H9 (cell line): ENCODE data around the genes PCBP4, ABHD14B, RPL29 and DNAH1.

GRCh38 chr3:51899953-51900310 is 3.2 kb downstream of the IQCF1 start:
- PRO-cap: no peak

GRCh38 chr3:51966452-51966892 is 782 bp downstream of the PCBP4 start:
- PRO-cap: no peak

DNA sequence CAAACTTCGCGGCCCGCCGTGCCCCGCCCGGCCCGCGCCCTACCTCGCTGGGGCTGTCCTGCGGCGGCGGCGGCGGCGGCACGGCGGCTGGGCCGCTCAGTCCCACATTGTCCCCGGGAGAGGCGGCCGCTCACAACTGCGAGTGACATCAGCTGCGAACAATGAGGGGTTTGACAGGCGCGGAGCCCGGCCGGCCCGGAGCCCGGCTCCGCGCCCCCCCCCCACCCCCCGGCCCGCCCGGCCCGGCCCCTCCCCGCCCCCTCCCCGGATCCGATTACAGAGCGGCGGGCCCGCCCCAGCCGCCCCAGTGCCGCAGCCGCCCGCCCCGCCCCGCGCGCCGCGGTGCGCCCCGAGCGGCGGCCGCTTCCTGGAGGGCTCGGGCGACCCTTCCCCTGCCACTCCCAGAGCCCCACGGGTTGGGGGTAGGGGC is at the start of gene PCBP4:
PCBP4 (minus strand) TSS at position 172 of the 430 bp plus-strand sequence.
- PRO-cap: bidirectional peak, plus-strand start at position 333 of the sequence, minus-strand start outside the sequence

GRCh38 chr3:51973921-51974873 is at the start of gene ABHD14B:
Gene ABHD14B (minus strand): TSS chr3:51974049.
- PRO-cap: bidirectional peak, plus-strand start at chr3:51974163, minus-strand start at chr3:51974038

DNA sequence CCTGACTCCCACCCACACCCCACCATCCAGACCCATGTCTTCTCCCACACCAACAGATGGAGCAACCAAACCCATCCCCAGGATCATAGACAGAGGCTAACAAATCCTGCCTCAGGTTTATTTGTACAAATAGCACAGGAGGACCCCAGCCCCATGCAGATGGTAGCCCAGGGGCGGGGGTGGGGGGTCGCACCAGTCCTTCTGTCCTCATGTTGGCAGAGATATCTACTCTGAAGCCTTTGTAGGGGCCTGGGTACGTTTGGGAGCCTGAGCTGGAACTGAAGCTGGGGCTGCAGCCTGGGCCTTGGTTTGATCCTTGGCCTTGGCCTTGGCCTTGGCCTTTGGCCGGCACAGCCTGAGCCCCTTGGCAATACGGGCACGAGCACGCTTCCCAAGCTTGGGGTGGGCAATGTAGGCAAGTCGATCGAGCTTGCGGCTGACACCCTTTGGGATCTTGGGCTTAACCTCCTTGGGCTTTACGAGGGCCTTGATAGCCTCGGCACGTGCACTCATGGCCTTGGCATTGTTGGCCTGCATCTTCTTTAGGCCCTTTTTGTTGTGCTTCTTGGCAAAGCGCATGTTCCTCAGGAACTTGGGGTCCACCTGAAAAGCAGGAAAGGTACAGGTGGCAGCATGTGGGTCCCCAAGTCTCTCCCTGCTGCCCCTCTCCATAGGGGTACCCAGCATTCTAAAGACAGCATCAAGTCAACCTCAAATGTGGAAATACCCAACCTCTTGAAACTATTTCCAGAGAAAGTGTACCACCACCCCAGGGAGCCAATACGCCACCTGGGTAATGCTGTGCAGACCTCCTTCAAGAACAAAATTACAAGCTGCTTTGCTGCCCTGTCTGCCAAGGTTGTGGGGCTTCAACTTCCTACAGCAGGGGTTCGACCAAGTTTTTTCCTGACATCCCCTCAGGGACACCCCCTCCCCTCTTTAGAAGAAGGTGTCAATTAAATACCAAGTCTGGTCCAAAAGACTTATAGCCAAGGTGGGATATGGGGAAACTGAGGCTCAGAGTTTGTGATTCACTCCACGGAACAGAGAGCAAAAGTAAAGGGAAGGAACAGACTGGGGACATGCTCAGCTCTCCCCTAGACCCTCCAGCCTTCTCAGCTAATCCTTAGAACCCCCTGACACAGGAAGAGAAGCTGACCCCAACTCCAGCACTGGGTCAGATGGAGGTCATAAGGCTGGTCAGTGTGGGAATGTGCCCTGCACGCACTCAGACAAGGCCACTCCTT is 1.7 kb downstream of the RPL29 start:
- PRO-cap: no peak

- PRO-cap: bidirectional peak, plus-strand start at chr3:51995543, minus-strand start at chr3:51995484; bidirectional peak, plus-strand start at chr3:51995777, minus-strand start at chr3:51995895
Observed at GRCh38 chr3:51995171-51996314, at the start of gene RPL29. Gene RPL29 (minus strand): TSS chr3:51995895.

DNA sequence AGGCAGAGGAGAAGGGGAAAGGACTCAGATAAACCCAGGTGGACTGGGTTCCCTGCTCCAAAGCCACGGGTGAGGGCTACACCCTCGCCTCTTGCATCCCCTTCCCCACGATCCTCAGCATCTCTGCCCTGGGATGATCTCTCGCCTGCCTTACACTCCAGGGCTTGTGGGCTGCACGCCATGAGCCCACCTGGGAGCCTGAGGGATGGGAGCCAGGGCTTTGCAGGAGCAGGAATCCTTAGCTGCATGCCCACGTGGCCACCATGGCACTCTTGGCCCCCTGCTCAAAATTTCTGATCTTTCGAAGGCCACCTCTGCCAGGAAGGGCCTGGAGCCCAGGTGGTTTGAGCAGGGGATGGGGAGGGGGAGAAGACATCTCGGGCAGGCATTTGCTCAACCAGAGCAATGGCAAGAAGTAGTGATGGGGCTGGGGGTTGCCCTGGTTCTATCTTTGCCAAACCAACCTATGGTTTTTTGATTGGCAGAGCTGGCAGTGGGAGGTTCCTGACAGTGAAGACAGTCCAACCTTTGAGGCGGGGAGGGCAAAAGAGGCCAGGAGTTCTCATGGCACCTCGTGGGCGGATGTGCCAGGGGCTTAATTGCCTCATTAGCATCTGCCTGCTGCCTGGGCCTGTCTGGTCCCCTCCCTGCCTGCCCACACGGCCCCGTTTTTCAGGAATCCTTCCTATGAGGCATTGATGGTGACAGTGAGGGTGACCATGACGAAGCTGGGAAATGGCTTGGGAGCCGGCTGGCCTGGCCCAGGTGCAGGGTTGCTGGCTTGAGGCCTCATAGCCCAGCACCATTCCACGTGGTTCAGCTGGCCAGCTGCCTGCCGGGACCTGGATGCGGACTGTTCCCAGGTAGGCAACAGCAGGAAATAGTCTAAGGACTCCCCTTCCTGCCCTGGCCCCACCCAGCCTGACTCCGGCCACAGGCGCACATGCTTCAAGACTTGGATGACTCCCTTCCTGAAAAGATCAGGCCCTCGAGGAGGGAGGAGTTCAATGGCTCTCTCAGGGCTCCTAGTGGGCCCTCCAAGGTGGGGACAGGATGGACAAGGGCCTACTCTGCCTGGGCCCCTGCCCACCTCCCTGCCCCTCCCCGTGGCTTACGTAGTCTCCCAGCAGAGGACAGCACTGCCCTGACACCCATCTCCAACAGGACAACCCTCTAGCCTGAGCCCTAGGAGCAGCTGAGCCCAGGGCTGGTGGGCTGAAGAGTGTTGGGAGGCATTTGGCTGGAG is 8.7 kb upstream of the DUSP7 start:
- PRO-cap: no peak

DNA sequence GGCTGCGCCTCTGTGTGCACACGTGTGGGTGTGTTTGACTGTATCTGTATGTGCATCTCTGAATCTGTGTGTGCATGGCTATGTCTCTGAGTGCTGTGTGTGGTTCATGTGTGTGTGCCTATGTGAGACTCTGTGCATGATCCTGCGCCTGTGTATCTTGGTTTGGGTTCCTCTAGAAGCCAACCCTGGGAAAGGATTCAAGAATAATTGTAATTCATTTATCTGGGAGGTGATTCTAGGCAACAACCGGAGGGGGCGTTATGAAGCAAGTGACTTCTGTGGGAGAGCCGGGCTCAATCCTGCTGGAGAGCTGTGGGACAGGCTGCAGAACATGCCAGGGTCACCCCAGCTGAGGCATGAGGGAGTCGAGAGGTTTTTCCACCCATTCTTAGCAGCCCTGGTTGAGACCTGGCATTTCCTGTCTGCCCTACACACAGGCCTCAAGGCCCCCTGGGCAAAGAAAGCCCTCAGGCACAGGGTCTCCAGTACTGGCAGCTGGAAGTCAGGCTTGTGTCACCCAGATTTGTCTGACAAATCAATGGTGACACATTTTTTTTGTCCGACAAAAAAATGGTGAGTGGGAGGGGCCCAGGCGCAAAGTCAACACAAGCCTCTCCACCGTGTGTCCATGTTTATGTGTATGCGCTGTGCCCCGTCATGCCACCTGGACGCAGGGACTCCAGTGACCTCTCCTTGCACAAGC is 21.1 kb upstream of the ALAS1 start:
- PRO-cap: no peak

GRCh38 chr3:52195729-52196346 is 2.1 kb upstream of the ALAS1 start:
- PRO-cap: no peak

- PRO-cap: no peak
Observed at GRCh38 chr3:52196728-52197355, 1.1 kb upstream of the ALAS1 start.

- PRO-cap: no peak
Observed at GRCh38 chr3:52202403-52202873, 4.5 kb downstream of the ALAS1 start.

DNA sequence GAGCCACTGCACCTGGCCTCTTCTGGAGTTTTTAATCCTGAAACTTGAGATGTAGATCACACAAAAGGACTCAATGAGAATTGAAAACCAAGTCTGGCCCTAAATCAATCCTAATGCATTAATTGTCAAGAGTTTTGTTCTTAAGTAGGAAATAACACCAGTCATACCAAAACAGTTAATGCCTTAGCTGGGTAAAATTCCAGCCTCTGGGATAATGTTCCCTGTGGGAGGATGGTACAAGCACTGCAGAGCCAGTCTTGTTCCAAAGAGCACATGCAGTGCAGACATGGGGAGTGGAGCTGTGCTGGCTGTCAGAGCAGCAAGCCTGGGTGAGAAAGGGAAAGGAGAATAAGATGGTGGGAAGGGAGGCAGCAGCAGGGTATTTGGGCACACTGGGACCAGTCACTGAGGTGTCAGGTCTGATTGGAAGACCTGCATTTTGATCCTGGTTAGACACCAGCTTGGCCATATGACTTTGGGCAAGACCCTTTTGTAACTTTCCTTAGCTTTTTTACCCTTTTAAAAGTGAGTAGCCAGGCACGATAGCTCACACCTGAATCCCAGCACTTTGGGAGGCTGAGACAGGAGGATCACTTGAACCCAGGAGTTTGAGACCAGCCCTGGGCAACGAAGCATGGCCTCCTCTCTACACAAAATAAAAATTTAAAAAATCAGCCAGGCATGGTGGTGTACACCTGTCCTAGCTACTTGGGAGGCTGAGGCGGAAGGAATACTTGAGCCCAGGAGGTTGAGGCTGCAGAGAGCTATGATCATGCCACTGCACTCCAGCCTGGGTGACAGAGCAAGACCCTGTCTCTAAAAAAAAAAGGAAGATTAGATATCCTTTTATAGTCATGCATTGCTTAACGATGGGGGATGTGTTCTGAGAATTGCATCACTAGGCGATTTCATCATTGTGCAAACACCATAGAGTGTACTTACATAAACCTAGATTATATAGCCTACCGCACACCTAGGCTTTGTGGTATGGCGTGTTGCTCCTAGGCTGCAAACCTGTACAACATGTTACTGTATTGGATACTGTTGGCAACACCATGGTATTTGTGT is 12.3 kb downstream of the ALAS1 start:
- PRO-cap: no peak

- PRO-cap: no peak
Observed at GRCh38 chr3:52233088-52233695, 5.8 kb downstream of the TWF2 start.

DNA sequence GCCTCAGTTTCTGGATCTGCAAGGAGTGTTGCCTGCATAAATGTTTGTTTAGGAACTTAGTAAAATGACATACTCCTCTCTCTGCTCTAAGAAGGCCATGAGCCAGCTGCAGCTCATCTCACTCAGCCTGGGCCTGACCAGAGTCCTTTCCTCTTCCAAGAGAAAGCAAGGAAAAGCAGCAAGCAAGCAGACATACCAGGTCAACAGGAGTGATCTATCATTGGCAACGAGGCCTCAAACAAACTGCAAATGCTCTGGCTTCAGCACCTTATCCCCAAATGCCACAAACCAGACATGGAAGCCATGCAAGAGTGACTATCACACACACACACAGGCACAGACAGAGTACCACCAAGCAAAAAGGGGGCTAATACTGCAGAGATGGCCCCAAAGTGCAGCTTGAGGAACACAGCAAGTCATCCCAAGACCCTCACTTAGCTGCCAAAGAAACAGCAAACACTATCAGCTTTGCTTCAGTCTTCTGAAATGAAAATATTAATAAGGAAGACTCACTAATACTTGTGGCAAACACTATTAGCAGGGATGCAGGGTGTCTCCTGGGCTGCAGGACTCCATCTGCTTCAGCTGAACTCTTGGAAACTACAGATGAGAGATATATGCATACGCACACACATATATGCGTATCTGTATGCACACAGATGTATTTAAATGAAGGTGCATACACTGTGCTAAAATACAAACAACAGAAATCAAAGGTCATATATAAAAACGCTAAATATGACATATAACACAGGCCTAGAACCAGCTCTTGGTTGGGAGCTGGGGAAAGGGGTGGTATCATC is 10.4 kb downstream of the PPM1M start:
- PRO-cap: no peak

DNA sequence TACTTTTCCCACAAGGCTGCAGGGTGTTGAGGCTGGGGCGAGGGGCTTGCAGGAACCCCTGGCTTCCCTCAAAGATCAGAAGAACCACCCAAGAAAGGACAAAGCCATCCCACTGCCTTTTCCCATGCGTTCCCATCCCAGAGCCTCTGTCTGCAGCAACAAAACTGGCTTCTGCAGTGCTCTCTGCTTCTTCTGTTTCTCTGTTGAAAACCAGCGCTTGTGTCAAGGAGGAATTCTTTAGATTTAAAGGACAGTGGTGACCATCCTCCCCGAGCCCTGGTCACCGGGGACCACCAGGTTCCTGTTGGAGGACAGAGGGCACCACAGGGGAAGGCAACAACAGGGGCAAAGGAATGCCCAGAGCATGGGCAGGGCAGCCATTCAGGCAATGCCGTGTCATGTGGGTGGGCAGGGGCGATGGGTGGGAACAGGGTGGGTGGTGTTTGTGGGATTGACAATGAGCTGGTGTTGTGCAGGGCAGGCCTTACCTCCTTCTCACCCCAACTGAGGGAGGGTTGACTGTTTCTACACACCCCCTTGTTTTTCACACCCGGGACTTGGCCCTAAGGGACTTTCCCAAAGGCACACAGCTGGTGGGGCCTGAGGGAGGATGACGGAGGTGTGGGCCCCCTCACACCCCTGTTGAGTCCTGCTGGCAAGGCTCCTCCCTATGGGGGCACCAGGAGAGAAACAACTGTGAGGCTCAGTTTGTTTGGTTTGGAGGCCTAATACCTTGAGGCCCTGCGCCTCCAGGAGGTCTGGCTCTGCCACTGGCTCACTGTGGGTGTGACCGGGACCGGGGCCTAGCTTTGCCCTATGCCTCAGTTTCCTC is 5.4 kb upstream of the DNAH1 start:
- PRO-cap: no peak

DNA sequence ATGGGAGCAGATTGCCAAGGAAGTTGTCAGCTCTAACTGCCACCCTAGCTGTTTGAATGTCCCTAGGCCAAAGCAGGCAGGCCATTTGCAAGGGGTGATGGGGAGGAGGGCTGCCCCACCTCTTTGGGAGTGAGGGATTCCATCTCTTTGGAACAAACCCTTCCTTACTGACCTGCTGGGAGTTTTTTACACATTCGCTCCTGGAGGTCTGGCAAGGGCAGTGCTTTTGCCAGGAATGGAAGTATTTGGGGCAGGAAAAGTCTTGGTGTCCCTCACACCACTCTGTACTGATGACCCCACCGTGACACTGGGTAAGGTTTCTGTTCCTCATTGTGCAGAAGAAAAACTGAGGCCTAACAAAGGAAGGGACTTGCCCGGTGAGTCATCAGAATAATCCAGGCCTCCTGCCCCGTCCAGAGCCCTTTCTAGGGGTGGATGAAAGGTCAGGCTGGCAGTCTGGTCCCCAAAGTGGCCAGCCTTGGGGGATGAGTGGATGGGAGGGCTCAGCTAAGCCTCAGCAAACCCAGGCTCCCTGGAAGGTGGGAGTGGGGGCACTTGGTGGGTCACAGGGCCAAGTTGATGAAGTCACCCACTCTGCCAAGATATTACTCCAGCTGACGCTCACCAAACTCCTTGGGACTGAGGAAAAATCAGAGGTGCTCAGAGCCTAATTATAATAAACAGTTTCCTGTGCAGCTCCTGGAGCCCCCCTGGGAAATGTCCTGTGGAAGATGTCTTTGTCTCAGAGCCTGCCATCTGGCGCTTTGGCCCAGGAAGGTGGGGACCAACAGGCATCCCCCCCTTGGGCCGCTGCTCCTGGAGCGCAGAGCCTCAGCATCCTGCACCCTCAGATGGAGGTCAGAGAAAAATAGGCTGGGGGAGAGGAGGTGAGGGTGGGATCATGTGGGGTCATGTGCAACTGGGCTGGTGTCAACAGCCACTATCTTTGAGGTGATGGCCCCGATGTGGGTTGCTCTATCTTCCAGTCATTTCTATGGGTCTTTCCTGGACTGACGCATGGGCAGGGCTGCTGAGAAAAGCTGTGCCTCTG is 2.2 kb upstream of the DNAH1 start:
- PRO-cap: no peak

DNA sequence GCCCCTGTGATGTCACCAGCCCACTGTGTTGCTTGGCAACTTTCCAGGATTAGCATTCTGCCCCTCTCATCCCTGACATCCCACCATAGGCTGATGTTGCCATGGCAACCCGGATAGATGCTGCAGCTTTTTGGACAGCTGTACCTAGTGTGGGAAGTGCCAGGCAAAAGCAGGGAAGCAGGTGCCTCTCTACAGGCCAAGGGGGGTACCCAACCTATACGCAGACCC is at the start of gene DNAH1:
DNAH1 (plus strand) TSS at position 201 of the 228 bp plus-strand sequence.
- PRO-cap: no peak

DNA sequence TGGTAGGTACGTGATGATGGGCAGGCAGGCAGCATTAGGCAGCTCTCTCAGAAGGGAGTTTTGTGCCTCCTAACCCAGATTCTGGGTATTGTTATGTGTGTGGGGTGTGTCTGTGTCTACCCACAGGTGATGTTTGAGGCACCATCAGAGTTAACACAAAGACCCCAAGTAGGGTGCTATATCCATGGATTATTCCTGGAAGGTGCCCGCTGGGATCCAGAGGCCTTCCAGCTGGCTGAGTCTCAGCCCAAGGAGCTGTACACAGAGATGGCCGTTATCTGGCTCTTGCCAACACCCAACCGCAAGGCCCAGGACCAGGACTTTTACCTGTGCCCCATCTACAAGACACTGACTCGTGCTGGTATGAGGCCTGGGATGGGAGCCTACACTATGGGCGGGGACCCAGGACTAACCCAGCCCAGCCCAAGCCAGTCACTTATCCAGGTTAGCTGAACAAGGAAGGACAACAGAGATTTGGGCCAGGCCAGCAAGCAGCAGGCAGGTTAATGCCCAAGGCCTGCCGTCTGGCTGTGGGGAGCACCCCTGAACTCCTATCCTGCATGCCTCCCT is 10.3 kb downstream of the BAP1 start:
- PRO-cap: no peak

GRCh38 chr3:52483745-52484198 is 11.4 kb upstream of the STAB1 start:
- PRO-cap: no peak

DNA sequence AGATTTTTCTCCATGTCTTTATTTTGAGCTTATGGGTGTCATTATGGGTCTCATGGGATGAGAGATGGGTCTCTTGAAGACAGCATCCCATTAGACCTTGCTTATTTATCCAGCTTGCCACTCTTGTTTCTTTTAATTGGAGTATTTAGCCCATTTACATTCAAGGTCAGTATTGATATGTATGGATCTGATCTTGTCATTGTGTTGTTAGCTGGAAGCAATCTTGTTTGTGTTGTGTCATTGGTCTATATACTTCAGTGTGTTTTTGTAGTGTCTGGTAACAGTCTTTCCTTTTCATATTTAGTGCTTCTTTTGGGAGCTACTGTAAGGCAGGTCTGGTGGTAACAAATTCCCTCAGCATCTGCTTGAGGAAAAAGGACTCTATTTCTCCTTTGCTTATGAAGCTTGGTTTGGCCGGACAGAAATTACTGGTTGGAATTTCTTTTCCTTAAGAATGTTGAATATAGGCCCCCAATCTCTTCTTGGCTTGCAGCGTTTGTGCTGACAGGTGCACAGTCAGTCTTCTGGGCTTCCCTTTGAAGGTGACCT is 58.1 kb downstream of the UQCC5 start:
- PRO-cap: no peak